Omental fat pad (tissue), 4 donors: ENCODE data around the gene CAMK2A.

- PRO-cap, result no peak
- RAMPAGE, long total RNA, 4 experiments, result no peak in any of the 4 experiments
These were observed 18.0 kb downstream of the CSNK1A1 start for GRCh38 chr5:149533244-149533641.

- PRO-cap, result no peak
- RAMPAGE, long total RNA, 4 experiments, result no peak in any of the 4 experiments
These were observed 643 bp downstream of the ARHGEF37 start for GRCh38 chr5:149582064-149582218.

DNA sequence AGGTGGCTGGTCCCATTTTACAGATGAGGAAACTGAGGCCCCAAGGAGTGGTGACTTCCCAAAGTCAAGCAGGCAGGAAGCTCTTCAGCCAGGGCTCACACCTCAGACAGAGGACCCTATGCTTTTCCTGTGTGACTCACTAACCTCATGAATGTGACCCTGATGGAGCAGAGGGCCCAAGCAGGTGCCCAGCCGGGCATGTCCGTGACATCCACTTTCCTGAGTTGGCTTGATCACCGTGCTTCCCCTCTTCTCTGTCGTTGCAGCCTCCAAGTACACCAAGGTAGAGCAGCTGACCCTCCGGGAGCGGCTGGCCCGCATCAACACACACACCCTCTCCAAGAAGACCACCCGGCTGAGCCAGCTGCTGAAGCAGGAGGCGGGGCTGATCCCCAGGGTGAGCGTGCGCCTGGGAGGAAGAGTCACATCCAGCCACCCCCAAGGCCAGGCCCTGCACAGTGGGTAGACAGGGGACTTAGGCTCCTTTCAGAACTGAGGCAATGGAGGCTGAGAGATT, 36.7 kb downstream of the ARHGEF37 start:
- PRO-cap, result no peak
- RAMPAGE, long total RNA, 4 experiments, result no peak in any of the 4 experiments

- PRO-cap, result no peak
- RAMPAGE, long total RNA, 4 experiments, result no peak in any of the 4 experiments
These were observed 37.5 kb downstream of the ARHGEF37 start for GRCh38 chr5:149618523-149619455.

GRCh38 chr5:149647173-149647880, 66.0 kb downstream of the ARHGEF37 start:
- PRO-cap, result no peak
- RAMPAGE, long total RNA, 4 experiments, result no peak in any of the 4 experiments

DNA sequence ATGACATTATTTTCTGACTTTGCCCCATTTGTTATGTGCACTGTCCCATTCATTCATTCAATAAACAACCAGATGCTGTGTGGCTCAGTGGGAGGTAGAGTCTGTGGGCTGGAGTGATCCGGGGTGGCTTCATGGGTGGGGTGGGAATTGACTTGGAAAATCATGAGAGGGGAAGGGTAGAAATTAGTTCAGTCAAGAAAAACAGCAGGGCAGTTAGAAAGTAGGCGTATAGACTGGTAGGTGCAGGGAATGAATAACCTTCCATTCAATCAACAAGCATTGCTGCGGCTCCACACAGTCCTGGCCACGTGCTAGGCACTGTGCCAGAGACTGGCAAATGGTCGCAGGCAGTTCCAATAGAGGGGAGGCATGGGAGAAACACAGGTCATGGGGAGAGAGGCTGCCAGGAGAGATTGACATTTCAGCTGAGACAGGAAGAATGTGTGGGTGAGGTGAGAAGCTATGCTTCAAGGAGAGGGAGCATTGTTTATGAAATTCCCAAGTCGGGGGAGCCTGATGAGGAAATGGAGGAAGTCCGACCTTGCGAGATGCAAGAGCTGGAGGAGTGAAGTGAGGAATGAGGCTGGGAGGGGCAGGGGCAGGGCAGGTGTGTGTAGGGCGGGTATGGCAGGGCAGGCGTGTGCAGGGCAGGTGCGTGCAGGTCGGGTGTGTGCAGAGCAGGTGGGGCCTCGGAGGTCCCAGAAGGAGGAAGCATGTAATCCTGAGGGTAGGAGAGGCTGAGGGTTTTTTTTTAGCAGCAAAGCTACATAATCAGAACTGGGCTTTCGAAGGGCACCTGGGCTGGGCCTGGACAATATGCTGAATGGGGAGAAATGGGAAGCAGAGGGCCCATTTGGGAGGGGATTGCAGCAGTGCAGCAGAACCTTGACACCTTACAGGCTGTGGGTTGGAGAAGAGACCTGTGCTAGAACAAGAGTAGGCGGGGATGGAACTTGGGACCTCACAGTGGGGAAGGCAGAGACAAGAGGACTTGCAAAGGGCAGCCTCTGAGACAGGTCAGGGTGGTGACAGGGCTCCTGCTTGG, 54.3 kb upstream of the PPARGC1B start:
- PRO-cap, result no peak
- RAMPAGE, long total RNA, 4 experiments, result no peak in any of the 4 experiments

DNA sequence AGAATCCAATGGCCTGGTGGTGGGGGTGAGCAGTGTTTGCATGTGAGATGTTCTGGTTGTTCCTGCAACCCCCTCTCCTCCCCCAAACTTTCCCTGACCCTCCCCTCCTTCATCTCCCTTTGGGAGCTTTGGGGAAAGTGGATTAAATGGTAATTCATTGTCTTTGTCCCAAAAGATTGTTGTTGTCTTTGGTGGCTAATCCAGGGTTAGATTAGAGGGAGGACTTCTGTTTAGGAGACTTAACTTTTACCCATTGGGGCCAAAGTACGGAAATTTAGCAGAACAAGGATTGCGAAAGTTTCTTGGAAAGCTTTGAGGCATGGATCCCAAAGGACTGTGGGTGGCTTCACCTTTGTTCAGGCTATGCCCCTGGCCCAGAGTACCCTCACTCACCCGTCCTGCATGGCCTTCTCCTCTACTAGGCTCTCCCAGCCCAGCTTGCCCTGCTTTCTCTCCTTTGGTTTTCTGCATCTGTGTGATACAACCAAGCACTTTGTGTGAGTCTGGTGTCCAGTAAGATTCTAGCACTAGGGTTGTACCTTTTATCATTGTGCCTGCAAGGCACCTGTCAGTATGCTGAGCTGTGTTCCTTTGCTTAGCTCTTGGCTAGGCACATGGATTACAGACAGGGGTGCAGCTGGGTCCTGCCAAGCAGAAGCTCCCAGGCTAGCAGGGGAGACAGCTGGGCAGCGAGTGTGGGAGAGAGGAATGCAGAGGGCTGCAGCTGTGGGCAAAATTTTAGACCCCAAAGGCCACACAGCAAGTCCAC, 3.1 kb downstream of the PPARGC1B start:
- PRO-cap, result no peak
- RAMPAGE, long total RNA, 4 experiments, result no peak in any of the 4 experiments

- PRO-cap, result no peak
- RAMPAGE, long total RNA, 4 experiments, result no peak in any of the 4 experiments
These were observed 59.9 kb downstream of the PPARGC1B start for GRCh38 chr5:149789767-149790719.

DNA sequence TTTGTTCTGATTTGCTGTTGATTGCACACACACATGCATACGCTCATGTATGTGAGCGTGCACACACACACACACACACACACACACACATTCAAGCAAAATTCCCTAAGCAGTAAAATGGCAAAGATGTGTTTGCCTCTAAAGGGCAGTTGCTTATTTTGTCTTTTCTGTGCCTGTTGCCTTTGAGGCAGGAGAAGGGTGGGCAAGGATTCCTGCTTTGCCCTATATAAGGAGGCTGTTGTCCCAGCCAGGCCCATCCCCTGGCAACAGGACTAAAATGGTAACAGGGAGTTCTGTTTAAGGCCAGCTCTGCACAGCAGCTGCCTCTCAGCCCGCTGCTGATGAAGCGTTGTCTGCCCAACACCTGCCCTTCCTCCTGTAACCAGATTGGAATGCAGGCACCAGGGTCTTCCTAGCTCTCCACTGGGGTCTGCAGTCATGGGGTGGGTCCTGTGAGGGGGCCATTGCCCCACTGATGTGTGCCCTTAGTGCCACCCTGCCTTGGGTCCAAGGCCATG, 64.4 kb downstream of the PPARGC1B start:
- PRO-cap, result no peak
- RAMPAGE, long total RNA, 4 experiments, result no peak in any of the 4 experiments

GRCh38 chr5:149826411-149826958, 96.4 kb downstream of the PPARGC1B start:
- PRO-cap, result no peak
- RAMPAGE, long total RNA, 4 experiments, result no peak in any of the 4 experiments

- PRO-cap, result no peak
- RAMPAGE, long total RNA, 4 experiments, result no peak in any of the 4 experiments
These were observed 3.3 kb downstream of the SLC26A2 start for GRCh38 chr5:149963761-149964270.

GRCh38 chr5:150046009-150046438, 40.3 kb downstream of the CSF1R start:
- PRO-cap, result no peak
- RAMPAGE, long total RNA, 4 experiments, result no peak in any of the 4 experiments

GRCh38 chr5:150089023-150089259, 2.6 kb upstream of the CSF1R start:
- PRO-cap, result no peak
- RAMPAGE, long total RNA, 4 experiments, result no peak in any of the 4 experiments

- PRO-cap, result no peak
- RAMPAGE, long total RNA, 4 experiments, result no peak in any of the 4 experiments
These were observed 23.3 kb downstream of the PDGFRB start for GRCh38 chr5:150132132-150132859.

- PRO-cap, result no peak
- RAMPAGE, long total RNA, 4 experiments, result no peak in any of the 4 experiments
These were observed 18.4 kb downstream of the PDGFRB start for GRCh38 chr5:150137135-150137807.

DNA sequence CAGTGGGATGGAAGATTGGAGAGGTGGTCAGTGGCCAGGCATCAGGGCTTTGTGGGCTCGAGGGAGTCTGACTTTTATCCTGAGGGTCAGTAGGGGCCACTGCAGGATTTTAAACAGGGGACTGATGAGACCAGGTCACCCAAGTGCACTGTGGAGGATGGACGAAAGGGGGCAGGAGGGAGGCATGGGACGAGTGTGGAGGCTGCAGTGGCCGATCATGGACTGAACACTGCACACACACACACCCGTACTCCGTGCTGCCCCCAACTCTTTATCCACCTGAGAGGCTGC, 5.4 kb upstream of the CDX1 start:
- PRO-cap, result no peak
- RAMPAGE, long total RNA, 4 experiments, result no peak in any of the 4 experiments

DNA sequence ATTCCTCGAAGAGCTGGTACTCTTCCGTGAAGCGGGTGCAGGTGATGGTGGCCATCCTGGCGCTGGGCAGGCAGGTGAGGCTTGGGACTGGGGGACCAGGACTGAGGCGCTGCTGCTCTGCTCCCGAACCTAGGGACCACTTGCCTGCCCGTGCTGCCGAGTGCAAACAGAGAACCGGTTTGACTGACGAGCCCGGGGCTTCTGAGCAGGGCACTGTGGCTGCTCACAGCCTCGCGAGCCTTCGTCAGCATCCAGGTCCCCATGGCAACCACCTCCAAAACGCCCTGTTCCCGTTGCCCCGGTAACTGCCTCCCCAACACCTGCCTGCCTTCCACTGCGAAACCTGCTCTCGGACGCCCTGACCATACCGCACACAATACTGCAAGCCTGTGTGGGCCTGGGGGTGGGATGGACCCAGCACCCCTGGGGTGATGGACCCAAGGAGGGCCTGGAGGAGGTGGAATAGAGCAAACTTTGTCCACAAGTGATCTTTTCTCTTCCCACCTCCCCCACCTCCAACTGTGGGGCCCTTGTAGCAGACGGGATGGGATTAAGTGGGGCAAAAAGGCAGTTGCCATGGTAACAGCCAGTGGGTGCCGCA, at the start of gene CAMK2A:
CAMK2A (minus strand) TSS at position 203 of the 601 bp plus-strand sequence.
- PRO-cap, result no peak
- RAMPAGE, long total RNA, 4 experiments, result no peak in any of the 4 experiments

- PRO-cap, result no peak
- RAMPAGE, long total RNA, 4 experiments, result no peak in any of the 4 experiments
These were observed 965 bp upstream of the ARSI start for GRCh38 chr5:150303743-150303997.

DNA sequence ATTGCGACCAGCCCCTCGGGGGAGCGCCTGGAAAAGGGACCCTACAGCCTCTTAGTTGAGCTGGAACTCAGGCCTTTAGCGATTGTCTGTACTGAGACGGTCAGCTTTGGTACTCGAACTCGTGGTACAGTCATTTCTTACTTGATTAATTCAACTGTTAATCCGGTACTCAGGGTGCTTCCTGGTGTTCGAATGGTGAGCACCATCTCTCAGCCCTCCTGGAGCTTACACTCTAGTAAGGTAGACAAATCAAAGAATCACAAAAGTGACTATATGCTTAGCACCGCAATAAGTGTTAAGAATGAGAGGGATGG, 702 bp downstream of the TCOF1 start:
- PRO-cap, result no peak
- RAMPAGE, long total RNA, 4 experiments, result no peak in any of the 4 experiments

- PRO-cap, result no peak
- RAMPAGE, long total RNA, 4 experiments, result no peak in any of the 4 experiments
These were observed 11.4 kb downstream of the CD74 start for GRCh38 chr5:150401461-150401648.